Left ventricle myocardium (tissue), 1 donor: ENCODE results near the genes TACC3 and GRK4.

DNA sequence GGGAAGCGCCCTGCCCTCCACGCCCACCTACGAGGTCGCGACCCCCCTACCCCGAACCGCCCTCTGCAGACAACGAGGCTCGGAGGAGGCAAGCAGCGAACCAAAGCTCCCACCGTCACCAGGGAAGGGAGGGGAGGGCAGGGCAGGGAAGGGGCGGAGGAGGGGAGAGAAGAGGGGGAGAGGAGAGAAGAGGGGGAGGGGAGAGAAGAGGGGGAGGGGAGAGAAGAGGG, 105.6 kb downstream of the FAM53A start:
- PRO-cap, result no peak

DNA sequence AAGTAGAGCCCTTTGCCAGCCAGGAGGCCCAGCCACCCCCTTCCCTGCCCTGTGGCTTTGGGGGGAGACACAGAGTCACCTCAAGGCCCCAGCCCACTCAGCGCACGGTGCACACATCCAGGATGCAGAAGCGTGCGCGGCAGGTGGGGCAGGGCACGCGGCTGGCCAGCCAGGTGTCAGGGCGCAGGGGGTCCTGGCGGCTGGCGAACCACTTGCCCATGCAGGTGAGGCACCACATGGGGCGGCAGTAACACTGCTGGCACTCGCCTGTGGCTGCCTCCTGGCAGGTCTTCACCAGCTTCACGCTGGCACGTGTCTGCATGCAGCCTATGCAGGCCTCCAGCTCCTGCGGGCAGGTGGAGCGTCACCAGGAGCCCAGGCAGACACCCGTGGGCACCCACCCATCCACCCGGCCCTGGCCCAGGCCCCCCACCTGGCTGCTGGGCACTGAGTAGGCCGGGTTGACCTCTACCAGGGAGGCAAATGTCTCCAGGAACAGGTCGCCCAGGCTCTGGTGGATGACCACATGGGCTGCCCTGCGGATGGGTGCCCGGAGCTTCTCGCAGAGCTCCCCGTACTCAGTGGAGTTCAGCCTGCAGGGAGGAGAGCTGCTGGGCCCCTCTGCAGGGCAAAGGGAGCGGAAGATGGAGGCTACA, 3.9 kb downstream of the TMEM129 start:
- PRO-cap, result no peak

- PRO-cap, result bidirectional peak, plus-strand start at chr4:1721519, minus-strand start at chr4:1721323
These were observed at the start of gene TACC3 for GRCh38 chr4:1721413-1721837. Gene TACC3 (plus strand): TSS chr4:1721521.

GRCh38 chr4:1750754-1751264, 29.5 kb downstream of the TACC3 start:
- PRO-cap, result no peak

DNA sequence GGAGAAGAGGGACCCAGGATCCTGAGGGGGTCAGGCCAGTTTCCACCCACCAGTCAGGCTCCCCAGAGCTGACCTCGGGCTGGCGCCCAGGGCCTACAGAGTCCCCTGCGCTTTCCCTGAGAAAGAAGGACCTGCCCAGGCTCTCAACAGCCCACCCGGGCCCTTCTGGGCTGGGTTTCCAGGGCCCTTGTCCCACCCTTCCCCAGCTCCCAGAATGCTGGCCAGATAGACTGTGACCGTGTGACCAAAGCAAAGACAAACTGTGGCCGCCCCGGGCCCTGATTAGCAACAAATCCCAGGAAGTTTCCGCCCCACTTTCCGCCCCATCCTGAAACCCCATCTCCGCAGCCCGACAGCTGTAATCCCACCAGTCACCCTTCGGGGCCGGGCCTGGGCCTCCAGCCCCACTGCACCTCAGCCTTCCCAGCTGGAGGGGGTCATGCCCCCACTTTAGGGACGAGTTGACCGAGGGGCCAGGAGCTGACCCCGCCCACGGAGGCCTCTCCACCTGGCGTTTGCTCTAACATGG, 33.7 kb upstream of the FGFR3 start:
- PRO-cap, result bidirectional peak, plus-strand start at position 370 of the sequence, minus-strand start at position 114 of the sequence

GRCh38 chr4:1766556-1767561, 26.2 kb upstream of the FGFR3 start:
- PRO-cap, result bidirectional peak, plus-strand start at chr4:1767451, minus-strand start at chr4:1767319

GRCh38 chr4:1795649-1796149, 2.6 kb downstream of the FGFR3 start:
- PRO-cap, result no peak

DNA sequence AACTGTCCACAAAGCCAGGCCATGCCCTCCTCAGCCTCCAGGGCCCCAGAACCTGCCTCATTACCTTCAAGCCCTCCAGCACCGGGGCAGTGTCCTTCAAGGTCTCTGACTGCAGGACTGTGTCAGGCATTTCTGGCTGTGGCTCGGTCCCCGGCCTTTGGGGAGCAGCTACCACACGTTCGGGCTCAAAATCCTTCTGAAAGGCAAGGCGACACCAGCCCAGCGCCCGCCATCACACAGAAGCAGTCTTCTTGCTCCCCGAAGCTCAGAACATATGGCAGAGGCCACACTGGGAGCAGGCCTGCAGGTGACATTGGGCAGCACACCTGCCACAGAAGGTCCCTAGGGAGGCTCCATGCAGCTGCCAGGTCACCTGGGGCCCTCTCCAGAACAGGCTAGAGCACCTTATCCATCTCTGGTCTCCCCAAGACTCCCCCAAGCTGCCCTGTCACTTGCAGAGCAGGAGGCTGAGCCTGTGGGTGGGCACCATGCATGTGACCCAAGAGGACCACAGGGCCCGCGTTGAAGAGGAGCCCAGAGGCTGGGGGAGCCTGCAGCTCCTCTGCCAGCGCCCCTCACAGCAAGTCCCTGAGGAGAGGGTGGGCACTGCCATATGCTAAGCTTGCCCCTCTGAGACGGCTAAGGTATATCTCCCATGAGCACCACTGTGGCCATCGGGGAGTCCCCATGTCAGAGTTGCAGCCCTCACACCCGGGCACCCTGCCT, 29.2 kb downstream of the FGFR3 start:
- PRO-cap, result no peak

- PRO-cap, result no peak
These were observed 10.6 kb downstream of the NSD2 start for GRCh38 chr4:1881644-1882249.

DNA sequence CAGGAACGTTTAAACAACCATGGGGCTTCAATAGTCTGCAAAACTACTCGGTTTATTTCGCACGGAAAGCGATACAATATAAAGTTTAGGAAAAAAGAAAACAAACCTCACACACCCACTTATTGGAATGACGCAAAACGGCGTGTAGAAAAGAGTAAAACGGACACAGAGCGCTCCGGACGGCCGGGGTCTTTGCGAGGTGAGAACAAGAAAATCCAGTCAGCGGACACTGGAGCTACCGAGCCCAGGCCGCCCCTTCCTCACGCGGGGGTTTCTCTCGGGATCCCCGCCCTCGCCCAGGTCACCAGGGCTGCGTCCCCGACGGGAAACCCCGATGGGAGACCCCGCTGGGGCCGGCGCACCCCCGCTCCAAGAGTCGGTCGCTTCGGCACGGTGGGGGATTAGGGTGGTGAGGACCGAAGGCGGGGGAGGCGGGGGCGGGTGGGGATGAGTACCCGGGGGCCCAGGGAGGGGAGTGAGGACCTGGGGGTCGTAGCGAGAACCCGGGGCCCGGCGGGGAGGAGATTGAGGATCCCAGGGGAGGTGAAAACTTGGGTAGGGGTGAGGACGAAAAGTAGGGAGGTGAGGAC, 822 bp downstream of the NELFA start:
- PRO-cap, result no peak

DNA sequence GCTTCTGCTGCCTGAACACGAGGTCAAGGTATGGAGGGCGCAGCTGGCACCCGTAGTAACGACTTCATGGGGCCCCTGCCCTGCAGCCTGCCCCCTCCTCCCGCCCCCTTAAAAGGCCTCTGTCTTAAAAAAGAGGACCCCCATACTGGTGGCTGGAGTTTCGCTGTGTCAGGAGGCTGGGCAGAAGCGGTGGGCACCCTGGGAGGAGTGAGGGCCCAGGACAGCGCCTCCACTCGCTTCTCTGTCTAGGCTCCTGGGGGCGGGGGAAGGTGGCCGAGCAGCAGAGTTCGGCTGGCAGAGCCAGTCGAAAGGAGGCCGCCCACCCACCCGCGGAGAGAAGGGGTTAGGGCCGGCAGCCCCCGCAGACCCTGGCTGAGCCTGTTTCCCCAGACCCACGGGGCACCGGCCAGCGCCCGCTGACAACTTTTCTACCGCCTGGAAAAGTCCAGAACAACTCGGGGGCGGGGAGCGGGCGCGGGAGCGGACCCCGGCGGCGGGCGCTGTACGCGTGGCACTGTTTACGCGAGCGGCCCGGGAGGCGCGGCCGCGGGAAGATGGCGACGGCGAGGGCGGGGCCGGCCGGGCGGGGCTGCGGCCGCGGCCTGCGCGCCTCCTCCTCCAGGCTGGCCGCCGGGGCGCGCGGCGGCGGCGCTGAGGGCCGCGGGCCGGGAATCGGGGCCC, 795 bp downstream of the MXD4 start:
- PRO-cap, result bidirectional peak, plus-strand start outside the sequence, minus-strand start at position 542 of the sequence

DNA sequence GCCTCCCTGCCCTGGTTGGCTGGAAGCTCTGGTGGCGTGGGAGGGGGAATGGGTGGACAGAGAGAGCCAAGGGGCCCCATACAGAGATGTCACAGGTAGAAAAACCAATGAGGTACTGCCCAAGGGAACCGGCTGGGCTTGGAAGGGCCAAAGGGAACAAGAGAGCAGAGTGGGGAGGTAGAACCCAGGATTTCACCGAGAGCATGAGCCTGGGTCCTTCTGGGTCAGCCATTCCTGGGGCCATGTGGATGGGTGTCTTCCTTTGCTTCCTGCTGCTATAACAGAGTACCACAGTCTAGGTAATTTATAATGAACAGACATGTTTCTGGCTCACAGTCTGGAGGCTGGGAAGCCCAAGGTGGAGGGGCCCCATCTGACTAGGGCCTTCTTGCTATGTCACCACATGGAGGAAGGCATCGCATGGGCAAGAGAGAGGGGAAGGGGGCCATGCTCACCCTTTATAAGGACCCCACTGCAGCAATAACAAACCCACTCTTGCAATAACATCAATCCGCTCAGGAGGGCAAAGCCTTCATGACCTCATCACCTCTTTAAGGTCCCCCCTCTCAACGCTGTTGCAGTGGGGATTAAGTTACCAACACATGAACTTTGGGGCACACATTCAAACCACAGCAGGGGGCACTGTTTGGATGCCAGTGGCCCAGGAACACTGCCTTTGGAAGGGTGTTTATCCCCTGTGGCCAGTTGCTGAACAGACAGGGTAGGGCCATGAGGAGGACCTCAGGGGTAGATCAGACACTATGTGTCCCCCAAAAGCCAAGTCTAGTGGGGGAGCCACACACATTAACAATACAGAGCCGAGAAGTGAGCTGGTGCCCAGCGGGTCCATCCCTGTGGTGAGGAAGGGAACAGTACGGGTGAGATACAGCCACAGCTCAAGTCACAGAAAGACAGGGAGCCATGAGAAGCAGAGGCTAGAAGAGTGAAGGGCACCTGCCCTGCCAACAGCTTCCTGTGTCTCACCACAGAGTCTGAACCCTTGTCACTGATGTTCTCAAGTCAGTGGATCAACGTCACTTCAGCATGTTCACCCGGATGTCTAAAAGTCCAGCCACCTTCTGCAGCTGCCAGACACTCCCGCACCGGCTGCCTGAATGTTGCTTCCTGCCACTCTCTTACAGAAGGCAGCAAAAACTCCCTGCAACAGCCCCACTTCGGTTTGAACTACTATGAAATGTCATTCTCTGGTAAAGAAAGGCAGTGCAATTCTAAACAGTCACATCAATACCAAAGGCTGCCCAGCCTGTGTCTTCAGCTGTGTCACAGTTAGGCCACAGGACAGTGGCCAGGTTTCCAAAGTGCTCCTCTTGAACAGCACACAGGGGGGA, 19.7 kb upstream of the MXD4 start:
- PRO-cap, result no peak

DNA sequence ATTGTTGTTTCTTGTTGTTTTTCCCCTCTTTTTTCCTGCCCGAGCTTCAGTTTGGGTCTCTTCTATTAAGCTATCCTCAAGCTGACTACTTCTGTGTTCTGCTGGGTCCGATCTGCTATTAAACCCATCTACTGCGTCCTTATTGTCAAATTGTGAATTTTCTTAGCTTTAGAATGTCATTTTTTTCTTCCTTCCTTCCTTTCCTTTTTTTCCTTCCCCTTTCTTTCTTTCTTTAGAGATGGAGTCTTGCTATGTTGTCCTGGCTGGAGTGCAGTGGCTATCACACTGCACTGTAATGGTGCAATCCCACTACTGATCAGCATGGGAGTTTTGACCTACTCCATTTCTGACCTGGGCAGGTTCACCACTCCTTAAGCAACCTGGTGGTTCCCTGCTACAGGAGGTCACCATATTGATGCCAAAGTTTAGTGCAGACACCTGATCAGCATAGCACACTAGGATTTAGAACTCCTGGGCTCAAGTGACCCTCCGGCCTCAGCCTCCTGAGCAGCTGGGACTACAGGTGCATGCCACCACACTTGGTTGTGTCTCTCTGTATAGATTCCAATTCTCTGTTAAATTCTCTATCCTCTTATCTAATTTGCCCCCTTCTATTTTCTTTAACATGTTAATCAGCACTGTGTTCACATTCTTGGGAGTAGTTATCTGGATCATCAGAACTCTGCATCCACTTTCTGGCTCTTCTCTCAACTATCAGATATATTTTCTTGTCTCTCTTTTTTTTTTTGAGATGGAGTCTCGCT, 54.2 kb upstream of the MXD4 start:
- PRO-cap, result no peak

DNA sequence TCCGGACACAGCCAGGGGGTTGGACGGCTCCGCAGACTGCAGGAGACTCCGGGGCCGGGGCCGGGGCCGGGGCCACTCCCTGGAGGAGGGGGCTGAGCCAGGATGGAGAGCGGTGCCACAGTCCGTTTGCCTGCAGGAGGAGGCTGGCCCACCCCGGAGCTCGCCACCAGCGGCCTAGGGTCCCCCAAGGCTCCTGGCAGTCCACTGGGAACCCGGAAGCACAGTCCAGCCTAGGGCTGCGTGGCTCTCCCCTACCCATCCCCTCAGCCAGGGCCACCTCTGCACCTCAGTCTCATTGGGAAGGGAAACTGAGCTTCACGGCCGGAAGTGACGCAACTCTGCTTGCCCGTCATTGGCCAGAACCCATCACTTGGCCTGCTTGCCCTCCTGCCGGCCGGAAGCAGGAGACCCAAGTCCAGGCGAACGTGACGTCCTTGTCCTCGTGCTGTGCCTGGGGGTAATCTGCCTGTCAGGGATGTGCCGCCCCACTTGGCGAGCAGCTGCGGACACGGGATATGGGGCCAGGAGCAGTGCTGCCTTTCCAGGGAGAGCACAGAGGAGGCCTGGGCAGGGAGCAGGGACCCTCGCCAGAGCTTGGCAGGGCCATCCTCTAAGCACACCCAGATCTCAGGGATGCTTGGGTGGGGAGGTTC, 31.3 kb downstream of the ZFYVE28 start:
- PRO-cap, result no peak

DNA sequence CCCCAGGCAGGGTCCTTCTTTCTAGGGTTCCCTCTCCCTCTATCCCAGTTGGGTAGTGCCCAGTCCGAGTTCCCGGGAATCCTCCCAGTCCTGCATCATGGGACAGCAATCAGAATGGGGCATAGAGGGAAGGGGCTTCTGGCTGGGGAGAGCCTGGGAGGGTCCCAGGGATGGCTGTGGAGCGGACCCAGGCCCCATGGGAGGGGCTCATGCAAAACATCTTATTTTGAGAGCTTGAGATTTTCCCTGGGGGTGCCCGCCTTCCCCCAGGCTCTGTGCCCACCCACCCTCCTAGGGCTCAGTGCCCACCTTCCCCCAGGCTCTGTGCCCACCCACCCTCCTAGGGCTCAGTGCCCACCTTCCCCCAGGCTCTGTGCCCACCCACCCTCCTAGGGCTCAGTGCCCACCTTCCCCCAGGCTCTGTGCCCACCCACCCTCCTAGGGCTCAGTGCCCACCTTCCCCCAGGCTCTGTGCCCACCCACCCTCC, 15.7 kb downstream of the SH3BP2 start:
- PRO-cap, result no peak

DNA sequence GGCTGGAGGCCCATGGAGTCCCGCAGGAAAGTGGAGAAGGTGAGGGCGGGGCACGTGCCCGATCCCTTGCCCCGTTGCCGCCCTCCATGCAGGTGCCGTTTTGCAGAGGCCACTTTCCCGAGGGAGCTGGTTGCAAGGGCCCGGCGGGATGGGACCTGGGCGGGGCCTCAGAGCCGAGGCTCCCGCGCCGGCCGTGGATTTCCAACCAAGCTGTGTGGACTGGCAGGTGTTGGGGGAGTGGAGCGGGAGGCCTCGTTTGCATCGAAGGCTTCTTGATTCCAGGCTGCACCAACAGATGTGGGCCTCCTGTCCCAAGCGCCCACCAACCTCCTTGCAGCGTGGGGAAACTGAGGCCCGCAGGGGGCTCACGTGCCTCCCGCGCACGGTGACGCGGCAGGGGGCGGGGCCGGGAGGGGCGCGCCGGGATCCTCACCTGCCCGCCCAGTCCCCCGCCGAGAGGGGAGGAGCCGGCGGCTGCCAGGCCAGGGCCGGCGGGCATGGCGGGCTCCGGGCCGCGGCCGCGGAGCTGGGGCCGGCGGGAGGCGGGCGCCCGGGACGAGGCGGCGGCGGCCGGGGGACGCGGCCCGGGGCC, 24.9 kb downstream of the SH3BP2 start:
- PRO-cap, result unidirectional peak, plus-strand start at position 485 of the sequence

GRCh38 chr4:2945801-2946081, 11.1 kb upstream of the MFSD10 start:
- PRO-cap, result no peak

DNA sequence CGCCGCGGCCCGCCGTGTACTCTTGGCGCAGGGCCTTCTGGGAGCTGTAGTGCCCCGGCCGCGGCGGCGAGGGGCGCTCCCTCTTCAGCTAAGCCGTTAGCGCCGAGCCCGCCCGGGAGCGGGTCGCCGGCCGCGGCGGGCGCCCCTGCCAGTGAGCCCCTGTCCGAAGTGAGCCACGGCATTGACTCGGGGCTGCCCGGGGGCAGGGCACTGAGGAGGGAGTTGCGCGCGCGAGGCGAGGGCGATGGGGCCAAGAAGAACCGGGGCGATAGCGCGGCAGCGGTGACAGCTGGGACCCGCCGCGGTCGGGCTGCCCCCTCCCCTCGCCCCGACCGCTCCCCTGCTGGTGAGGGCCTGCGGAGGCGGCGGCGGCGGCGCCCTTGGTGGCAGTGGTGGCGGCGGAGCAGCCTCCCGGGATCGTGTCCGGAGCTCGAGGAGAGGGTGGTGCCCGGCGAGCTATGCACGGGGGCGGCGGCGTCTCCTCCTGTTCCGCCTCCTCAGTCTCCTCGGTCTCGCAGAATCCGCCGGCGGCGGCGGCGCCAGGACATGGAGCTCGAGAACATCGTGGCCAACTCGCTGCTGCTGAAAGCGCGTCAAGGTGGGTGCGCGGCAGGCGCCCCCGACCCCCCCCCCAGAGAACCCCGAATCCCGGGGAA, at the start of gene GRK4:
Gene GRK4, plus strand, starts transcription at position 47 of the 656 bp plus-strand sequence.
- PRO-cap, result bidirectional peak, plus-strand start at position 96 of the sequence, minus-strand start outside the sequence; bidirectional peak, plus-strand start at position 517 of the sequence, minus-strand start at position 423 of the sequence

GRCh38 chr4:3041047-3042248, 33.0 kb upstream of the HTT start:
- PRO-cap, result bidirectional peak, plus-strand start at chr4:3041684, minus-strand start at chr4:3041520; bidirectional peak, plus-strand start at chr4:3041842, minus-strand start at chr4:3041740

DNA sequence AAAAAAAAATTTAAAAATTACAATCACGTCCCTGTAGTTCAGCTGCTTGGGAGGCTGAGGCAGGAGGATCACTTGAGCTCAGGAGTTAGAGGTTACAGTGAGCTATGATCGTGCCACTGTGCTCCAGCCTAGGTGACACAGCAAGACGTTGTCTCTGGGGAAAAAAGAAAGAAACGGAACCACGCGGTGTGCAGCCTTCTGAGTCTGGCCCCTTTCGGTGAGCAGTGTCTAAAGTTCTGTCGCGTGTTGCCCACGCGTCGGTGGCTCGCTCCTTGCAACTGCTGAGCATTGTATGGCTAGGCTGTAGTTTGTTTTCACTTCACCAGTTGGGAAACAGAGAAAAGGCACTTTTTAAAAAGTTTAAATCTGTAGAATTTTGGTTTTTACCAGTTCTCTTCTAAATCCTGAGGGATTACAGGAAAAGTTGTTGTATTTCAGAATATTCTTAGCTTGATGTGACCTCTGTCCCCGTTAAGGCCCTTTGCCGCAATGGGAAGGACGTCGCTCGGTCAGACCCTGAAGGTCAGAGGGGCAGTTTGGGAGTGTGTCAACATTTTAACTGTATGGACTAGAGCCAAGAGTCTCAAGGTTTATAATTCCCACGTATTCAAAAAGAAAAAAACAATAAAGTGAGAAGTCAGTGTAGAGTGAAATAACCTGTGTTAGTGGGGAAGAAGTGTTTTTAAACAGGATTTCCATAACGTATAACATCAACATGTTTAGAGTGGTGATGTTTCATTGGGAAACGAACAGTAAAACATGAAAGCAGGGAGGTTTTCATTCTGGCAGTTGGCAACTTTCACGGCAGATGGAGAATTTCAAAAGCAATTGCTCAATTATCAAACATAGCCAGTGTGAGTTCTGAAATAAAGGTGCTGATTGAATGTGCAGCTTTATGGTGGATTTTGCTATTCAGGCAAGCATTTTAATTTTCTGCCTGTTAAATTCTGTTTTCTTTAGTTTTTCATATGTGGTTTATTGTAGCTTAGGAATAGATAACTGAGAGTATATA, 45.8 kb upstream of the MSANTD1 start:
- PRO-cap, result no peak